Stomach (tissue), 7 donors: ENCODE results near the gene DENND6A.

DNA sequence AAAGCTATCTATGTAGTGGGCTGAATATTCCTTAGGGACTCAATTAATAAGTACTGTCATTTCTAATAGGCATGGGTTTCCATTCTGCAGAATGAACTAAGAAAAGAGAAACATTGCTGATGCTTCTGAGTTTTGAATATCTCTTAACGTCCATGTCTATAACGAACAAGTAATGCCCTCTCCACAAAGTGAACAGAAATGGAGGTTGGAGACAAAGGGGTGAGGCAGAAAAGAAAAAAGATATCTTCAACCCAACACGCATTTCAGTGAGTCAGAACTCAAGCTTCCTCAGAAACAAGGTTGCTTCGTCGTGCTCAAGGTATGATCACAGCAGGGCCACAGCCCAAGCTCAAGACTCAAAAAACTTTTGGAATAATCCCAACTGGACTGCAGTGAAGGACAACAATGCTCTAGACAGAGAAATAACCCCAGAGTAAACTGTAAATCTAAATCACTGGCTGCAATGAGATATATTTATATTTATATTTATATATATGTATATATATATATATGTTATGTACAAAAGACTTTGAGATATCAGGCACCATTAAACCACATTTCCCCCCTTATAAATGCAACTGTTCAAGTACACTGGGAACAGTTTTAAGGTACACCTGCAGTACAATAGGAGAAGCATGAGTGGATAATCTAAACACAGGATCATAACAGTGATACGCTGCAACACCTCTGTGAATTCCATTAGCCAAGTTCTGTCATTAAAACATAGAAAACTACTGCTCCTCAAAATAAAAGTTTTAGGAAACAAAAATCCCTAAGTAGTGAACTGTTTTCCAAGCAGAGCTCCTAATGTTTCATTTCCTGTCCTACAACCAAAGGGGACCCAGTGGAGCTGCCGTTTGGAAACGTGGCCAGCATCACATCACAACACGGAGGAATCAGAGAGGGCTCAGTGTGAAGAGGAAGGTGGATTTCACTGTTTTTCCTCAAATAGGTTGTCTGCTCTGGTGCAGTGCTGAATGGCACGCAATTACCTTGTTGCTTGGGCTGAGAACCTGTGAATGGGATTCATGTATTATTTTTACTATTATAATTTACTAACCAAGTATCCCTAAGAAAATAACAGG lies 18.6 kb downstream of the WNT5A start:
- PRO-cap, result no peak
- RAMPAGE, long total RNA, 5 experiments, result start-site peak on the minus strand in 1 of 5 experiments, centred at position 950 of the sequence, 5 reads per replicate
- RRBS, result no CpG with 5 or more reads among the region's 10 CpGs

DNA sequence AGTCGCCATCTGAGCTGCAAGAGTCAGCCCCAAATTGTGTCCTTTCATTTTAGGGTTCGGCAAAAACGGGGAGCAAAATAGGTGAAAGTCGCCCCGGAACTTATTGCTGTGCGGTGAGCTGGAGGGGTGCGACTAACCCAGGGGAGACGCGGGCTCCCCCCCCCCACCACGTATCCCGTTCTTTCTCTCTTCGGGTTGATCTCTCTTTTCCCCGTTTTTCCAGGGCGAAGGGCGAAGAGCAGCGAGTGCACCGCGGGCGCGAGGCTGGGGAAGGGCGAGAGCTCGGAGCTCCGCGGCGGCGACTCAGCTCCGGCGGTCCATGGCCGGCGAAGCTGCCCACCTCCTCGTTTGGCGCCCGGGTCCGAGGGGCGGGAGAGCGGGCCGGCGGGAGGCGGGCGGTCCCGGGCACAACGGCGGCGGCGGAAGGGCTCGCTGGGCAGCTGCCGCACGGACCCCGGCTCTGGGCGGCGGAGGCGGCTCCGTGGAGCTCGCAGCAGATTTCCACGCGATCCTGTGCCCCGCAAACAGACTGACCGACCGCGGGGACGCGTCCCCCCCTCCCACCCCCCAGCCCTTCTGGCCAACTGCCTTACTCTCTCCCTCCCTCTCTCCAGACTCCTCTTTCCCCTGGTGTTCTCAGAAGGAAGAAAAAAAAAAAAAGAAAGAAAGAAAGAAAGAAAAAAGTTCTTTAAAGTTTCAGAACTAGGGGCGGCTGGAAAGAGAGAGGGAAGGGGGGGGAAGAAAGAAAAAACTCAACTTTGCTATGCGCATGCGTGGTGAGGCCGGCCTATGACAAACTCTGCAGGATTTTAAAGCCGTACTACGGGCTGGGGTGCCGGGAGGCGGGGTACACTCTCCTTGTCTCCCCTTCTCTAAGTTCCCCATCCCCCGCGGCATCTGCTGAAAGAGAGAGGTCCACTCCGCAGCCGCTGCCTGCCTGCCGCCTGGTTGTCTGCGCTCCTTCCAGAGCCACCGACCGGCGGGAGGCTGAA lies 957 bp upstream of the WNT5A start:
- PRO-cap, result unidirectional peak, plus-strand start at position 410 of the sequence; bidirectional peak, plus-strand start at position 896 of the sequence, minus-strand start at position 734 of the sequence
- RAMPAGE, long total RNA, 5 experiments, result no peak in any of the 5 experiments
- RRBS, result 3% methylated on average over 16 of the region's 79 CpGs

DNA sequence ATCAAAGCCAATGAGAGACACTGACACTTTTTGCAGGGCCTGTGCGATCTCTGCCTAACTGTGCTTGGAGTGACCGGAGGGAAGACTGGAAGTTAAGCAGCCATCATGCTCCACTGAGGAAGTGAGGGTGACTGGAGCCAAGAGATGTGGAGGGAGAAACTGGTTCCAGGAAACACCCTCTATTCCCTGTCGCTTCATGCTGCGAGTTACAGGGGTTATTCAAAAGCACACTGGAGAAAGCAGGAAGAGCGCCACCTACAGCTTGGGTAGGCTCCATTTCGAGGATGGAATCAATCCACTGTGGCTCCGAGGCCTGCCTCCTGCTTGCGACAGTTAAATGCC lies 122.2 kb upstream of the WNT5A start:
- PRO-cap, result no peak
- RAMPAGE, long total RNA, 5 experiments, result no peak in any of the 5 experiments
- RRBS, result no CpG with 5 or more reads among the region's 8 CpGs

DNA sequence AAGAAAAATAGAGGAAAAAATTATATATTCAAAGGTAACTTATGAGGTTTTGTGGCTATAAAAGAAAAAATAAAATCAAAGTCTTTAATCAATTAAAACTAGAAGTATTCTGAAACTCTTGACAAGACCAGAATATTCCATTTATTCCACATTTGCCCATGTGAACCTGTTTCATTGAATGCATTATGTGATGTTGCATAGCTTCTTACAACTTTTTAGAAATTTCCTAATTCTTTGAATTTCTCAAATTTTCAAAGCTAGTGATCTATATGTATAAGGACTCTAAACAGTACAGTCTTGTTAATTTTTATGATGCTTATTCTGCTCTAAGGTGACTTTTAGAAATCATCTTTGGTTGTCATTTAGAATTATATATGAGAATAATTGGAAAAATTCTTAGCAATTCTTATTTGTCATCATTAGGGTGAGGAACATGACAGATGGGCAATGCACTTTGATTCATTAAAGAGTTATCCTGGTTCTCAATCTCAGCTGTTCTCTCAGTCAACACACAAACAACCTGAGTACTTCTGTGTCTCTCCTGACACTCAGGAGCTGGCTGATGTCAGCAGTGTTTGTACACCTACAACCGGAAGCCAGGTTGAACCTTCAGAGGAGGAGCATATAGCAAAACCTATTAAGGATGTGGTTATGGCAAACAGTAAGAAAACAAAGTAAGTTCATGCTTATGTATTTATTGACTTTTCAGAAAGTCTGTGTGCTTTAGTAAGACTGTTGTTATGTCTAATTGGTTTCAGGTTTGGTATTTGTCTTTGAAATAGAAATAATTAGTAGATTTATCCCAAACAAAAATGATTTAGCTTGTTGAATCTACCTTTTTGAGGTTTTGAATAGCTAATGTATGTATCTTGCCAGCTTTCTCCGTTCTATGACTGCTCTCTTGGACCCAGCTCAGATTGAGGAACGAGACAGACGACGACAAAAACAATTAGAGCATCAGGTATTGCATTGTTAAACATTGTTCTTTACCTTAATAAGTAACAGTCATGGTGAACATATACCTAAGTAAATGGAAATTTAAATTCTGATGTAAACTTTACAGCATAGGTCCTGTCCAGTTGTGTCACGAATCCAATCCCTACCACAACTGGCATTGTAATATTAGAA lies 36.5 kb downstream of the CCDC66 start:
- PRO-cap, result no peak
- RAMPAGE, long total RNA, 5 experiments, result start-site peak on the plus strand in 3 of 5 experiments, centred at positions 30 to 650 of the sequence, 11 to 22 reads per replicate
- RRBS, result no CpG with 5 or more reads among the region's 6 CpGs

GRCh38 chr3:56729068-56729782 lies 46.2 kb upstream of the TASOR start:
- PRO-cap, result no peak
- RAMPAGE, long total RNA, 5 experiments, result start-site peak on the minus strand in 1 of 5 experiments, at chr3:56729325-56729612 at its widest, 28 reads per replicate
- RRBS, result 94% methylated on average over 4 of the region's 17 CpGs

- PRO-cap, result no peak
- RAMPAGE, long total RNA, 5 experiments, result no peak in any of the 5 experiments
- RRBS, result no CpG with 5 or more reads among the region's 1 CpG
Observed at GRCh38 chr3:56915642-56915893, 113.8 kb upstream of the ARHGEF3 start.

GRCh38 chr3:56917427-56918015 lies 115.8 kb upstream of the ARHGEF3 start:
- PRO-cap, result no peak
- RAMPAGE, long total RNA, 5 experiments, result no peak in any of the 5 experiments
- RRBS, result no CpG with 5 or more reads among the region's 5 CpGs

DNA sequence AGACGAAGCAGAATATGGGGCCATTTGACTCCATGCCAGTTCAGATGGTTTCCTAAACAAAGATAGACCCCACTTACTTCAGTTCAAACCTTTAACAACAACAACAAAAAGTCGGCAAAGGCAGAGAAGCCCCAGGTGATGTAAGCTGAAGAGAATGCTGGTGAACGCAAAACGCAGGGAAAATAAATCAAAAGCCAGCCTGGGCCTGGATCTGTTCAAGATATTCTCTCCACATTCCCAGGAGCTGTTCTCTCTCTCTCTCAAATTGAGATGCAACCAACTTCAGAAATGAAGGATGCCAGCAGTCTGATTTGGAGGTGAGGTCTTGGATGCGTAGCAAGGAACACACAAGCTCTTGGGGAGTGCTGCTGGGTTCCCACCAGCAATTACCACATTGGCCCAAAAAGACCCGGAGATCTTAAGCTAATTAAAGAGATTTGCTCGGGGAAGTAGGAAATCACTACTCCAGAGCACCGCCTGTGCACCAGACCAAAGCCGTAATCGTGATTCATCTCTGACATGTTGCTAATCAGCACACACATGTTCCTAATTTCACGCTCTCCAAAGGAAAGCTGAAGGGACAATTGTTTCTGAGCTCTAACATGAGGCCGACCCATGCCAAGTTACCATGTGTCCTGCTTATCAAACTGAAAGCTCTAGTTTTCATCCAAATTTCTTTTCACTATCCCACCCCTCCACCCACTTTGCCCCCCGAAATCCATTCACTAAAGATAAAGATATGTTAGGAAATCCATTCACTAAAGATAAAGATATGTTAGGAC lies 37.1 kb downstream of the IL17RD start:
- PRO-cap, result no peak
- RAMPAGE, long total RNA, 5 experiments, result no peak in any of the 5 experiments
- RRBS, result no CpG with 5 or more reads among the region's 13 CpGs

DNA sequence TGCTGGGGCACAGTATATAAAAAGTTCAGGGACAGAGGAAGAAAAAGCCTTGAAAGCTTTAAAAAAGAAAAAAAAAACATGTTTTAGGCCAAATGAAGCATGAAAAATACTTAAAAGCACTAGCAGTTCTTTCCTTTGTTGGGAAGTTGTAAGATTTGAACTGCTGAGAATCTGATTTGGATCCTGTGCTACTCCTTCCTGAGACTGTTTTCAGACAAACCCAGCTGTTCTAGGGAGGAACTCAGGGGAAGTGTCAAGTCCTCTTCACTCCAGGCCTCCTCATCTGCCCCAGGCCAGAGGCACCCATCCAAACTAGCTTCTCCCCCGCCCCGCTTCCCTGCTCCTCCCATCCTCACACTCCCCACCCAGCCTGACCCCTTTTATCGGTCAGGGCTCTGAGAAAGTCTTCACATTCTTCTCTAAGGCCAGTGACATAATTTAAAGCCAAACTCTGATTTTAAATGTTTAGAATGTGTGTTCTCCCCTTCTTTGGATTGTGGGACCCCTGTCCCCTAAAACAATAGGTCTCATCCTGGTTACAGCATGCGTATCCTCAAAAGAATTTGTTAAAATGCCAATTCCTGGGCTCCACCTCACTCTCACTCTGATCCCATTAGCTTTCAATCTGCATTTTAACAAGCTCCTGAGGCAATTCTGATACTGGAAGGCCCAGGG lies 4.8 kb downstream of the IL17RD start:
- PRO-cap, result no peak
- RAMPAGE, long total RNA, 5 experiments, result no peak in any of the 5 experiments
- RRBS, result no CpG with 5 or more reads among the region's 4 CpGs

DNA sequence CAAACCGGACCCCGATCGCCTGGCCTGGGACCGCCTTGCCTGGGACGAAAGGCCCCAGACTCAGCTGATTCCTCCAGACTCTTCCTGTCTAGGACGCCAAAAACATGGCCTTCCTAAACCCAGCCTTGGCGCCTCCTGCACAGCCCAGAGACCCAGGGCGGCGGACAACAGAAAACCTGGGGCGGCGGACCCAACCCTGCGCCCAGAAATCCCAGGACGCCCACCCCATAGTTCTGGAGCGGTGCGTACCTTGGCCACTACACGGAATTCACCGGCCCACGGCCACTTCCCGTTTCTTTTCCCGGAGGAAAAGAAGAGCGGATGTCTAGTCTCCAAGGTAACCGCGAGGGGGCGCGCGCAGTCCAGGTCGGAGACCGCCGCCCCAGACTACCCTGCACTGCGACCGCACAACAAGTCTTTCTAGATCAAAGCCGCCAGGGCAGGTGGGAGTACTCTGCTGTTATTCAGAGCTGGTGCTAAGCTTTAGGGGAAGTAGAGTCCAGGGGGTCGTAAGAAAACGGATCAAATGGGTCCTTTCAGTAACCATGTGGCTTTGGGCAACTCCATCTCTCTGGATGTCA lies 4.9 kb upstream of the IL17RD start:
- PRO-cap, result unidirectional peak, minus-strand start at position 270 of the sequence
- RAMPAGE, long total RNA, 5 experiments, result no peak in any of the 5 experiments
- RRBS, result no CpG with 5 or more reads among the region's 34 CpGs

GRCh38 chr3:57256723-57257417 lies 29.3 kb downstream of the APPL1 start:
- PRO-cap, result no peak
- RAMPAGE, long total RNA, 5 experiments, result start-site peak on the plus strand in 2 of 5 experiments, at chr3:57256950-57257392 at its widest, 7 to 12 reads per replicate
- RRBS, result no CpG with 5 or more reads among the region's 7 CpGs

- PRO-cap, result no peak
- RAMPAGE, long total RNA, 5 experiments, result no peak in any of the 5 experiments
- RRBS, result no CpG with 5 or more reads among the region's 2 CpGs
Observed at GRCh38 chr3:57269317-57270587, 22.7 kb downstream of the ASB14 start.

DNA sequence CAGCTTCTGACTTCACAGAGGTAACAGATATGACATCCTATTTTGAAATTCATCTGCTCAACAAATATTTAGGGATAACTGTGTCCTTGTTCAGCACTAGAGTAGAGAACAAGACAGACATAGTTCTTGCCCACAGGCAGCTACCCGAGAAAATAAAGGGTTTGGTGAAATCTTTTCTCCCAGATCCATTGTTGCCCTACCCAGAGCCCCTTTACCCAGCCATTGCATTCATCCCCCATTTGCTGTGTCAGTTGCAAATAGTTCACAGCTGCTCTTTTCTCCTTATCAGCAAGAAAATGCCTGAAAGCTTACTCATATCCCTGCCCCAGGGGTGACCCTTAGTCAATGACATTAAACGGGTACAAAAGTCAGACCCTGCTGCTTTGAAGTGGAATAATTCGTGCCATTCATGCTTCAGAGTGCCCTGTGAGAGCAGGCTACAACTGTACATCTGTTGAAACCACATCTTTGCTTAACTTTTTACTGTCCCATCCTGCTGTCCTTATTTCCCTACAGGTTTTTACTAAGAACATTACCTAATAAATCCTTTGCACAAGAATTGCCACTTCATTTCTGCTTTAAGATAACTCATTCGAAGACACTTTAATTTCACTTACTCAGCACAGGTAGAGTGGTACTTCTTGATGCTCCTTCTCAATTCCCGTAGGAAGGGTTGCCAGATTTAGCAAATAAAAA lies 93.4 kb downstream of the DNAH12 start:
- PRO-cap, result no peak
- RAMPAGE, long total RNA, 5 experiments, result no peak in any of the 5 experiments
- RRBS, result no CpG with 5 or more reads among the region's 5 CpGs

DNA sequence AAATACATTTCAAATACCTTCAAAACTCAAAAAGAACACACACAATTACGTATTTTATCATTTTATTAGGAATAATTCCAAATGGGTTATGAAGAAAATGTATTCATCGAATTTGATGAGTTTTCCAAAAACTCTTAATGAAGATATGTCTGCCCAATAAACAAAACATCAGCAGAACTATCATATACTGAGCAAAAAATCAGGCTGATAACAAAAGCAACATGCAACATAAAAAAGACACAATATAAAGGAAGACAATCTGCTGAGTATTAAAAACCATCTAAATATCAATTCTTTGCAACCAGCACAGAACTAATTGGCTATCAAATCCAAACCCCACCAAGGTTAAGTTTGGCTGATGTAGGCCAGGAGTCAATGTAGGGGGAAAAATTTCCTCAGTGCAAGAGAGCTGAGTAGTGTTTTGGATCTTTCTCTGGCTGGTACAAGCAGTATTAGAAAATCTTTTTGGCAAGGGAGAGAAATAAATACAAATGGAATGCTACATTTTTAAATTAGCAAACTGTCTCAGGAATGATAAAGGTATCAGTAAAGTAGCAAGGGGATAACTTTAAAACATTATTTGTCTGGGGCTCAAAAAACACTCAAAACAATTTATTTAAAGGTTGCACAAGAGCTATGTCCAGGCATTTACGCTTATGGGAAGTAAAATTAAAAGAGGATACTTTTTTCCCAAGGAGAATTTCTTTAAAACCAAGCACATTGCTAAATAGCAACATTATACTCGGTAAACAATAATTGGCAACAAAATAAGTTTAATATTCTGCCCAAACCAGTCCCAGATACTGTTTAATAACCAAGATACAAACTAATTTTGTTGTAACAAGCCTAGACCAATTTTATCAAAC lies 15.5 kb downstream of the PDE12 start:
- PRO-cap, result no peak
- RAMPAGE, long total RNA, 5 experiments, result no peak in any of the 5 experiments
- RRBS, result no CpG with 5 or more reads among the region's 4 CpGs

GRCh38 chr3:57583416-57584146 lies 13.6 kb downstream of the ARF4 start:
- PRO-cap, result no peak
- RAMPAGE, long total RNA, 5 experiments, result start-site peak on the minus strand in 1 of 5 experiments, at chr3:57583899-57583981 at its widest, 6 reads per replicate
- RRBS, result no CpG with 5 or more reads among the region's 5 CpGs

- PRO-cap, result bidirectional peak, plus-strand start at chr3:57692672, minus-strand start at chr3:57692406
- RAMPAGE, long total RNA, 5 experiments, result no peak in any of the 5 experiments
- RRBS, result 3% methylated on average over 6 of the region's 40 CpGs
Observed at GRCh38 chr3:57691837-57692738, 789 bp downstream of the DENND6A start.

DNA sequence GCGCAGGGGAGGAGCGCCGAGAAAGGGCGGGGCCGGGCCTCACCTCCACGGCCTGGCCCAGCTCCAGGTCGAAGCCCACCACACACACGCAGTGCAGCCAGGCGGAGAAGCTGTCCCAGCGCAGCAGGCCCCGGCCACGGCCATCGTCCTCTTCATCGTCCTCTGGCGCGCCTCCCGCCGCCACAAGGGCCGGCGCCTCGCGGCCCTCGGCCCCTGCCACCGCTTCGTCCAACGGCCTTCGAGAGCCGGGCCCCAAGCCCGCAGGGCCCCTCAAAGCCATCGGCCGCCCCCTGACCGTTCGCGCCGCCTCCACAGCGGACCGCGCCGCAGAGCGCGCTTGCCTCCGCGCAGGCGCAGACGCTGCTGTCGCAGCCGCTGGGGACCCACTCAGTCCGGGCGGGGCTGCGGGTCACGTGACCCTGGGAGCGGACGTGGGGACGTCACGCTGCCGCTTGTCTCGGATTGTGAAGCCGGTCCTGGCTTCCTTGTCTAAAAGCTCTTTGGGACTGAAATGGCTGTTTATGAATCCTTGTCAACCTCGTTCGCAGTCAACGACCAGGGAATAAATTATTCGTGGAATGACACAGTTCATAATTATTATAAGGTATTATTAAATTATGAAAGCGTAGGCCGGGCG lies at the start of gene DENND6A:
Gene DENND6A (minus strand): TSS at position 339 of the 637 bp plus-strand sequence.
- PRO-cap, result bidirectional peak, plus-strand start at position 416 of the sequence, minus-strand start at position 323 of the sequence
- RAMPAGE, long total RNA, 5 experiments, result start-site peak on the minus strand in 3 of 5 experiments, centred at positions 276 to 319 of the sequence, 20 to 26 reads per replicate
- RRBS, result 2% methylated on average over 36 of the region's 65 CpGs

- PRO-cap, result no peak
- RAMPAGE, long total RNA, 5 experiments, result no peak in any of the 5 experiments
- RRBS, result no CpG with 5 or more reads among the region's 10 CpGs
Observed at GRCh38 chr3:57797188-57797697, 41.1 kb downstream of the SLMAP start.

DNA sequence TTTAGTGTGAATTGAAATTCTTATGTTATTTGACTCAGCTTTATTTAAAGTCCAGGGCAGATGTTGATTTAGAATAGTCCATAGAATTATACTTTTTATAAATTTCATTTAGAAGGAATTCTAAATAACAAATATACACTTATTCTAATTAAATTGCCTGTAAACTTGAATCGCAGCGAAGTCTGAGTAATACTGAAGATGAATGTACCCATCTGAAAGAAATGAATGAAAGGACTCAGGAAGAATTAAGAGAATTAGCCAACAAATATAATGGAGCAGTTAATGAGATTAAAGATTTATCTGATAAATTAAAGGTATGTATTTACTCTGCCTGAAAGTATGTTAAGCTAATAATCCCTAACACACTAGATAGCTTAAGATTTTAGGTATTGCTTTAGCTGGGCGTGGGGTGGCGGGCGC lies 105.7 kb downstream of the SLMAP start:
- PRO-cap, result no peak
- RAMPAGE, long total RNA, 5 experiments, result no peak in any of the 5 experiments
- RRBS, result no CpG with 5 or more reads among the region's 5 CpGs

DNA sequence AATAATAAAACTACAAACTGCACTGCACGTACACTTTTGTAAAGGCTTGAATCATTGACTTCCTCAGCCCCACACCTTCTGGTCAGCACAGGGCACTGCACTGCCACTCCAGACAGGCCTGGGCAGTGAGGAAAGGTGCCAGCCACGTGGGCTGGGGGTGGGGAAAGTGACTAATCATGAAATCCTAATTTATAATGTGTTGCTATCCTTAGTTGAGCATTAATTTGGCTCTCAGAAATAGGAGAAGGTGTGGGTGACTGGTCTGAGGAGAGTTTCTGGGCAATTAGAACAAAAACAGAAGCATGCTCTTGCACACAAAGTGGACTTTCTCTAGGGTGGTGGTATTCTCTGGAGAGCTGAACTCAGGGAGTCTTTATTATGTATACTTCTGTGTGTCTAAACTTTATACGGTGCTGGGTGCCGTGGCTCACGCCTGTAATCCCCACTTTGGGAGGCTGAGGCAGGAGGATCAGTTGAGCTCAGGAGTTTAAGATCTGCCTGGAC lies 58.3 kb upstream of the FLNB start:
- PRO-cap, result no peak
- RAMPAGE, long total RNA, 5 experiments, result no peak in any of the 5 experiments
- RRBS, result no CpG with 5 or more reads among the region's 5 CpGs